A673 (cell line): ENCODE data around the gene OR2V2.

GRCh38 chr5:179906702-179907087 is 1.0 kb downstream of the TBC1D9B start:
- PRO-cap: no peak

DNA sequence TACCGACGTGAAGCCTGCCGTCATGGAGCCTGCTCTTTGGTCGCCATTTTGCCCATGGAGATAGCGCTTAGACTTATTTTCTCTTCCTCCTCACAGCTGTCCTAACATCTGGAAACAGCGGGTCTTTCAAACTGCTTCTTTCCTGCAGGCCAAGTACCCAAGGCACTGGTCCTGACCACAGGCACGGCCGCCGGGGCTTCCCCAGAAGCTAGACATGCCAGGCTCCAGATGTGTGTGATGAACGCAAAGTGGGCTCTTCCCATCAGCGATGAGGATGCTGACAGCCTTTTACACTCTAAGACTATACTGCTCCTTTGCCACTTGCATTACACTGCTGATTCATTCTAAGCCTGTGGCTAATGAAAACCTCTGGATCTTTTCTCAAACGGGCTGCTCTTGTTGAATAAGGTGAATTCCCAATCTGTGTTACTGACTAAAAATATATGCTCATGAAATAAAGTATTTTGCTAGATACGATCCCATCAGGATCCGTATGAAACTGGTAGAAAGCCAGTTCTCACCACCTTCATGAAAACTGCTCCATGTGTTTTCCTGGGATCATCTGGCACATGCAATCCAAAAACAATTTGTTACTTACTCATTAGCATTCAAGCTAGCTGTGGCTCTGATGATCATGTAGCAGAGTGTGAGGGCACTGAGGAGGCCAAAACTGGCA is 55.3 kb upstream of the TBC1D9B start:
- PRO-cap: no peak

DNA sequence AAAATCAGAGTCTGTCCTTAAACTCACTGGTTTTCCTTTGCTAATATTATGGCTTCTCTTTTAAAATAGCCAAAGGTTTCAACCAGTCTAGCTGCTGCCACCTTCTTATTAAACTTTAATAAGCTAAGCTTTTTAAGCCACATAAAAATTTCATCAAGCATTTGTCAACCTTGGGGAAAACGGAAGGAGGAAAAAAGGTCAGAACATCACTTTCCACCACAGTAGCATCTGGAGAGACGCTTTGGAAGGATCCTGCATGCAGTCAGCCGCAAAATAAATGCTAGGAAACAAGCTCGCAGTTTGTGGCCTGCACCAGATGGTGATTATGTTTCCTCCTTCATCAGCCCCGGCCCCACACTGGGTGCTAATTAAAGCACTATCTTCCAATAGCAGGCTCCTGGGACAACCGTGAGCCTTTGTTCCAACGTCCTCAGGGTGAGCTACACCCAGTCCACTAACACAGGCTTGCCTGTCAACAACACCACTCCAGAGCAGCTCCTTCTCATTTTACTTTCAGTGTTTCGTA is 64.1 kb downstream of the RNF130 start:
- PRO-cap: no peak

DNA sequence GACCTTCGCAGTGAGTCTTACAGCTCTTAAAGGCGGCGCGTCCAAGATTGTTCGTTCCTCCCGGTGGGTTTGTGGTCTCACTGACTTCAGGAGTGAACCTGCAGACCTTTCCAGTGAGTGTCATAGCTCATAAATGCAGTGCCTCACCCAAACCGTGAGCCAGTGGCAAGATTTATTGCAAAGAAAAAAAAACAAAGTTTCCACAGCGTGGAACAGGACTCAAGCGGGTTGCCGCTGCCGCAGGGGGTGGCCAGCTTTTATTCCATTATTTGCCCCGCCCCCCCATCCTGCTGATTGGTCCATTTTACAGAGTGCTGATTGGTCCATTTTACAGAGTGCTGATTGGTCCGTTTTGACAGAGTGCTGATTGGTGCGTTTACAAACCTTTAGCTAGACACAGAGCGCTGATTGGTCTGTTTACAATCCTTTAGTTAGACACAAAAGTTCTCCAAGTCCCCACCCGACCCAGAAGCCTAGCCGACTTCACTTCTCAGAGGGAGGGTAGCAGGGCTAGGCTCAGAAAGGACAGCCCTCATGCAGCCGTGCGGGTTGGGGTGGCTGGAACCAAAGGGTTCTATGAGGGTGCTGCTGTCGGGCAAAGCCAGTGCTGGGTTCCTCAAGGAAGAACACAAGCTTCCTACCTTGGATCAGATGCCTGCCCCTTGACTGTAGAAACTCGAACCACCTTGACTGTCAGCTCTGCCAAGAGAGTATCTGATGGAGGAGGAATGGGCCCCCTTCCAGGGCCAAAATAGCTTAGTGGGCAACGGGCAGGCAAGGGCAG is 9.2 kb upstream of the RNF130 start:
- PRO-cap: no peak

- PRO-cap: no peak
Observed at GRCh38 chr5:180342967-180343413, 10.1 kb downstream of the GFPT2 start.

GRCh38 chr5:180466940-180467795 is 27.0 kb upstream of the CNOT6 start:
- PRO-cap: no peak

- PRO-cap: no peak
Observed at GRCh38 chr5:180590064-180590783, 1.1 kb downstream of the SCGB3A1 start.

- PRO-cap: no peak
Observed at GRCh38 chr5:180785486-180785826, 17.1 kb downstream of the MGAT1 start.

- PRO-cap: no peak
Observed at GRCh38 chr5:180792002-180793123, 10.2 kb downstream of the MGAT1 start.

- PRO-cap: bidirectional peak, plus-strand start at chr5:180810597, minus-strand start at chr5:180810456
Observed at GRCh38 chr5:180810354-180811341, 8.0 kb upstream of the MGAT1 start.

DNA sequence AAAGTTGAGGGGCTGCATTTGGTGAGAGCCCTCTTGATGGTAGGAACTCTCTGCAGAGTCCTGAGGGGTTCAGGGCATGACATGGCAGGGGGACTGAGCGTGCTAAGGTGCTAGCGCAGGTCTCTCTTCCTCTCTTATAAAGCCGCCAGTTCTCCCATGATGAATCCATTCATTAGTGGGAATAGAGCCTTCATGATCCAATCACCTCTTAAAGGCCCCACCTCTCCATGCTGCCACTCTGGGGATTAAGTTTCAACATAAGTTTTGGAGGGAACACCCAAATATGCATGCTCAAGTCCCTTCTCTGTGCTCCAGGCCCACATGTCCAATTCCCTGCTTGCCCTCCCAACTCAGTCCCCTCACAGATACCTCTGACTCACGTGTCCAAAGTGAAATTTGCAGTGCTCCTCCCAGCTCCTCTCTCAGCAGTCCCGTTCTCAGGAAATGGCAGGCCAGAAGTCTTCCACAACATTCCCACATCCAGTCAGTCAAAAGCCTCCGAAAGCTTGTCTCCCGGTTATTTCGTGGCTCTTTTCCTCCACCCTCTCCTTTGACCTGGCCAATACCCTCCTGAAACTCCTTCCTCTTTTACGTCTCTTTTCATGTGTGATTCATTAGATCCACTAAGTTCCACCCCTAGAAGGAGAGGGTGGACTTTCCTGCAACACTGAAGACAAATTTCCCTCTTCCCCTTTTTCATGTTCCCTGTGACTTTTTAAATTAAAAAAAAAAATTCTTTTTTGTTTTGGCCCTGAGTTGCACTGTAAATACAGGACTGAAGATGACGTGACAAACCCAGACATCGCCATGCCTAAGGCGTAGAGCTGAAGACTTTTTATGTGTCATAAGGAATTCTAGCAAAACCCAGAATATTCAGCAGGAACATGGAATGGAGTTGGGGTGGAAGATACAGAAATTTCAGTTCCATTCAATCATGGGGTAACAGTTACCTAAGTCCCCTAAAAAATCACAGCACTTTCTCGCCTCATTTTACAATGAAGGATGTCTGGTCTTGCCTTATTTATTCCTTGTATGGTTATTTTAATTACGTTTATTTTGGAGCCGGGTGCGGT is 12.8 kb upstream of the MGAT1 start:
- PRO-cap: no peak

- PRO-cap: no peak
Observed at GRCh38 chr5:180829015-180830060, 26.7 kb upstream of the MGAT1 start.

GRCh38 chr5:180862699-180863194 is 1.7 kb upstream of the ZFP62 start:
- PRO-cap: no peak

GRCh38 chr5:181037169-181037584 is 2.9 kb upstream of the BTNL9 start:
- PRO-cap: no peak

- PRO-cap: no peak
Observed at GRCh38 chr5:181044720-181045926, 5.1 kb downstream of the BTNL9 start.

DNA sequence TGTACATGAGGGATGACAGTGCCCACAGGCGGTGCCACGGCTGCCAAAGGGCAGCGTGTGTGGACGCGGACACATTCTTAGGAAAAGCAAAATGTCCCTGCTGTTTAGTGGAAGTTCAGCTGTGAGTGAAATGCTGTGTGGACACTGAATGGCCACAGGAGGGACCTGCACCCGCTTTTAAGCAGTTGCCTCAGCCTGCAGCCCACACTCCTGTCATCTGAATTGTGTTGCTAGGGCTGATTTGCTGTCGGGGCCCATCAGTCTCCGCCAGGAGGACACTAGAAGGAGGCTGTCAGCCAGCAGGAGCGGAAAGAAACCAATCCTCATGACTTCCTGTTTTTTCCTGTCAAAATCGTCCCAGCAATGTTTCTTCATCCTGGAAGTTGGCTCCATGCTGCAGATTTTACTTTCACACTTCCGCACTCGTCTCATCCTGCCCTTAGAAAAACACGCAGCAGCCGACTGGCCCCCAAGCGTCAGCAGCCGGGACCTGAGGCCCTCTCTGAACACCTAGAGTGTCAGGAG is 9.0 kb downstream of the OR2V1 start:
- PRO-cap: no peak

DNA sequence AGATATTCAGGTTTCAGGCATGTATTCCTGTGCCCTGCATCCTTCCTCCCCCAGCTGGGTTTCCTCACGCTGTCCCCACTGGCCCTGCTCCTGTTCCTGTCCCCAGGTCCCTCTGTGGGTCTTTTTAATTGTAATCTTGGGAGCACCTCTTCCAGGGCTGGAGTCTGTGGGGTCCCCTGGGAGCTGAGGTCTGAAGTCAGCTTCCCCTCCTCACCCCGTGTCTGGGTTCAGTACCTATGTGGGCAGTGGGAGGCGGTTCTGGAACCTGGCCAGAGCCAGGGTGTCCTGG is at the start of gene OR2V2:
Gene OR2V2 (plus strand): TSS at position 226 of the 289 bp plus-strand sequence.
- PRO-cap: no peak

GRCh38 chr5:181263376-181264136 is 2.6 kb upstream of the TRIM52 start:
- PRO-cap: no peak